GM19240 (cell line): ENCODE measurements around a stretch of chr21.

- RRBS = no CpG with 5 or more reads among the region's 95 CpGs
Measured at GRCh38 chr21:5154378-5155218, 5366.8 kb upstream of the TPTE start.

DNA sequence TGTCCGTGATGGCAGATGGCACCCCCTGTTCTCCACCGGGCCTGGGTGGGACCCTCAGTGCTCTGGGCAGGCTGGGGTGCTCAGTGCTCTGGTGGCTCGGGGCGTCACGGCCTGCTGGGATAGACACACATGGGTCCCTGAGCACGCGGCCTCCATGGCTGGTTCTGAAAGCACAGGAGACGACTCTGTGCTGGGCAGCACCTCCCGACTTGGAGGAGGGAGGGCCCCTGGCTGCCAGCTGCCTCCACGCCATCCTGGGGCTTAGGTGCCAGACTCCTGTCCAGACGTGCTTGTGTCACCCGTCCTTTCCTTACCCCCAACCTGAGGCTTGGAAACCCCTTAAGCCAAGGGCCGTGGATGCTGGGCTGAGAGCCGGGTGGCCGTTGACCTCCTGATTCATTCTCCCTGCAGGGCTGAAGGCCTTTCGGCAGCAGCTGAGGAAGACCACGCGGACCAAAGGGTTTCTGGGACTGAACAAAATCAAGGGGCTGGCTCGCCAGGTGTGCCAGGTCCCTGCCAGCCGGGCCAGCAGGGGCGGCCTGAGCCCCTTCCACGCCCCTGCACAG is 4401.2 kb upstream of the TPTE start:
- RRBS = no CpG with 5 or more reads among the region's 22 CpGs

- RRBS = no CpG with 5 or more reads among the region's 86 CpGs
Measured at GRCh38 chr21:8254837-8255784, 2266.3 kb upstream of the TPTE start.

GRCh38 chr21:8651671-8652029 is 1869.7 kb upstream of the TPTE start:
- RRBS = no CpG with 5 or more reads among the region's 50 CpGs

- RRBS = no CpG with 5 or more reads among the region's 7 CpGs
Measured at GRCh38 chr21:8849830-8850330, 1671.5 kb upstream of the TPTE start.

DNA sequence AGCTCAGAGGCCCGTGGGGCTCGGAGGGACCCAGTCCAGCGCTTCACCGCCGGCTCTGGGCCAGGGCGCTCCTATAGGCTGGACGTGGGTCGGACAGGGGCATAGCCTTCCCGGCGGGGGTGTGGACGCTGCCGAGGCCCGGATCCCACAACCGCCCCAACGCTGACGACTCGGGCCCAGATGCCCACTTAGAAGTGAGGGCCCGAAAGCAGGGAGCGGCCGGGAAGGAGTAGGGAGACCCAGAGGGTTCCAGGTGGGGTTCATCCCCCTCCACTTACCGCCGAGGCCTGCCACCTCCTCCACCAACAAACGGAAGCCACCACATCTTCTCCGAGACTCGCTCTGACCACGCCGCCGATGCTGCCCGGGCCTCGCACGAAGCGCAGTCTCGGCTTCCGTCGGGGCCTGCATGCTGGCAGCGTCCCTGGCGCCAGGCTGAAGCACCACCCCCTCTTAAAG is 179.0 kb upstream of the TPTE start:
- RRBS = no CpG with 5 or more reads among the region's 37 CpGs

DNA sequence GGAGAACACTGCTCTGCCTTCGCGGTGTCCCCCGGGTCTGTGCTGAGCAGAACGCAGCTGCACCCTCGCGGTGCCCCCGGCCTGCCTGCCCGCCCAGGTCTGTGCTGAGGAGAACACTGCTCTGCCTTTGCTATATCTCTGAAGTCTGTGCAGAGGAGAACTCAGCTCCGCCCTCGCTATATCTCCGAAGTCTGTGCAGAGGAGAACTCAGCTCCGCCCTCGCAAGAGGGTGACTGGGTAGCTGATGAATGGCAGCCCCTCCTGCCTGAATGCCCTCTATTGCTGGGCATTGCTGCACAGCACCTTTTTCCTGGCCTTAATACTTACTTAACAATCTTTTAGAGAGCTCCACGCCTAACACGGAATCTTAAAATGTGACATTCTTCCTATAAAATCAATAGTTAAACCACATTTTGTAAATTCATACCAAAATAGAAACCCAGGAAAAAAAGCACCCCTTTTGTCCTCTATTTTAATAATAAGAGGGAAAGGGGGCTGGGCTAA is 249.3 kb upstream of the POTED start:
- RRBS = no CpG with 5 or more reads among the region's 15 CpGs

- RRBS = no CpG with 5 or more reads among the region's 5 CpGs
Measured at GRCh38 chr21:14121706-14122098, 89.1 kb downstream of the LIPI start.

DNA sequence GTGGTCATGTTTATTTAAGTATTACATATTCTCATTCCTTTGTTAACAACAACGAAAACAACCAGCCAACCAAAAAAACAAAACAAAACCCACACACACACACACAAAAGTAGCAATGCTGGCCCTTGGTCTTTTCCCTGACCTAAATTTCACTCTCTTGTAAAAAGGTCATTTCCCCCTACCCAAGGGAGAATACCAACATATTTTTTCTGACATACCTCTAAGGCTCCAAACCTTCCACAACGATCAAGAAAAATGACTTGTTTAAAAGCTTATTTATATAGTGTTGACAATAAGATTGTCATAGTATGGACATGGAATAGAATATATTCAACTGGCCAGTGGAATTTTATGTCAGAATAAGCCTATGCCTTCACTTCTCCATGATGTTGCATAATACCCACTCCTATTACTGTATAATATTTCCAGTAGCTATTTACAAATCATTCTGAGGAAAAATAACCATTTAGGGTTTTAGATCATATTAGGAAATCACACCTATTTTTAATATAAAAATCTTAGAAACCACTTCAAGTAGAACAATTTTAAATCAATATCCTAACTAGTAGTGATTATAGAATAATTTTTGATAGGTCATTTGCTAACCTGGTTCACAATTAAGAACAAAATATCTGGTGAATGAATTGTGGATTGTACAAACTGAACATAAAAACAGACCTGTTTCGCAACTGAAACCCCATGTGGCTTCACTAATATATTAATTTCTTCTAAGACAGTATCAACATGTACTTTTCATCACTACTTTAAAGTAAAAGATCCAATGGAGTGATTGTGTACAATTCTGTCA is 102.3 kb downstream of the NRIP1 start:
- RRBS = no CpG with 5 or more reads among the region's 3 CpGs

DNA sequence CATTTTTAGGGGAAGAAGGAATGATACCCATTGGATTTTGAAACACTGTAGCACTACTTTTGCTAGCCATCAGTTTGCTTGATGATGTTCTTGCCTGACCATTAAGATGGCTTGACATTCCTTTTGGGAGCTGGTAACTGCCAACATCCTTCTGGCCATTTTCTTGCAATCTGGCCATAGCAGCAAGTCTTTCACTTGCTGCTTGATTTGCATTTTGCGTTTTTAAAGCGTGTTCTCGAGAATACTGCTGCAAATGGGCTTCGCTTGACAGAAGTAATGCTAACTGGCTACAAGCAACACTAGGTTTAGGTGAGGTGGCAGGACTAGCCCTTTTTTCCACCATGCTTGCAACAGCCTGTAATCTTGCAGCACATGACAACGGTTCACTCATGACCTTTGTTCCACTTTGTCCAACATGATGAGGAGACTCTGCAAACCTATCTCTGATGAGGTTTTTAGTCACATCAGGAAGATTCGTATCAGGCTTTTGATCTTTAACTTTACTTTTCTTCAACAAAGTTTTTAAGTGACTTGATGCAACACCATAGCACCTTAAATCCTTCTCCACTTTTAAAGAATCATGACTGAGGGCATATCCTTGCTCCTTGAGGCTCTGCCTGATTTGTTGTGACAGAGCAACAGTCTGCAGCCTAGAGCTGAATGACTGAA is 97.6 kb downstream of the NRIP1 start:
- RRBS = no CpG with 5 or more reads among the region's 6 CpGs

DNA sequence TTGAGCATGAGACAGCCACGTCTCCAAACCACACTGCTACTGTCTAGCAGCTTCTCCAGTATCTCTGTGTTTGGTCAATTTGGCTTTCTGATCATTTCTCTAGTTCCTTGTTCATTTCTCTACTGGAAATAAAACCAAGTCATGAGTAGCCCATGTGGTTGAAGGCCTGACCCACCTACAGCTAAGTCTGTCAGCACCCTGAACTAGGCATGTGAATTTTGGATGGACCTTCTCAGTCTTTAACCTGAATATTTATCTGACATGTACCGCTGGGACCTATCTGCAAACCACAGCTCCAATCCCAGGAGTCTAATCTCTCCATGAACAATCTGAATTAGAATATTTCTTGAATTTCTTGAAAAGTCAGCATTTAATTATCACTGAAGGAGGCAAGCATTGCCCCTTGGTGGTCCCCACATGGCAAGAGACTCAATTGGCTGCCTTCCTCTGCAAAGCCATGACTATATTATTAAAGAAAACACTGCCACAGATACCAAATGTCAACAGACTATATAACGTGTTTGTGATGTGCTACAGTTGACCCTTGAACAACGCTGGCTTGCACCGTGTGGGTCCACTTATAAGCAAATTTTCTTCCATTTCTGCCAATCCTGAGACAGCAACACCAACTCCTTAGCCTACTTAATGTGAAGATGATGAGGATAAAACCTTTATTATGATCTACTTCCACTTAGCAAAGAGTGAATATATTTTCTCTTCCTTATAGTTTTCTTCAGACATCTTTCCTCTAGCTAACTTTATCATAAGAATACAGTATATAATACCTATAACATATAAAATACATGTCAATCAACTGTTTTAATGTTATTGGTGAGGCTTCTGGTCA is 66.6 kb downstream of the NRIP1 start:
- RRBS = no CpG with 5 or more reads among the region's 5 CpGs

- RRBS = no CpG with 5 or more reads among the region's 5 CpGs
Measured at GRCh38 chr21:15134752-15135279, 70.0 kb upstream of the NRIP1 start.

DNA sequence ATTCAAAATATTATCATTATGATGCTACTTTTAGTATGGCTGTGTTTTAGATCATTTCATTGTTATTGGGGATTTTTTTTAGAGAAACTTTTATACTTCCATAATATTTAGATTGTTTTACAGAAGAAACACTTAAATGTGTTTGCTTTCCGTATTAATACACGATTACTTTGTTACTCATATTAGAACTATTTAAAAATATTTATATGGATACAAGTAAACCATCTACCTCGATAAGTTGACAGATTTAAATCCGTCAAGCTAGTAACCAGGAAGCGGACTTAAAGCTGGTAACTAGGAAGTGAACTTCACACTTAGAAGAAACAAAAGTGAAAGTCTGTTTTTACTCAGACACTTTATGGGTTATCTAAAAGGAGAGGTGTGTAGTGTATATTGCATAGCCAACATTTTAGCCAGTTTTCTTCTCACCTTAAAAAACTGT is 2.4 kb downstream of the USP25 start:
- RRBS = no CpG with 5 or more reads among the region's 5 CpGs

GRCh38 chr21:15805440-15806075 is 75.8 kb downstream of the USP25 start:
- RRBS = no CpG with 5 or more reads among the region's 4 CpGs

GRCh38 chr21:15826839-15827338 is 97.1 kb downstream of the USP25 start:
- RRBS = no CpG with 5 or more reads among the region's 7 CpGs

DNA sequence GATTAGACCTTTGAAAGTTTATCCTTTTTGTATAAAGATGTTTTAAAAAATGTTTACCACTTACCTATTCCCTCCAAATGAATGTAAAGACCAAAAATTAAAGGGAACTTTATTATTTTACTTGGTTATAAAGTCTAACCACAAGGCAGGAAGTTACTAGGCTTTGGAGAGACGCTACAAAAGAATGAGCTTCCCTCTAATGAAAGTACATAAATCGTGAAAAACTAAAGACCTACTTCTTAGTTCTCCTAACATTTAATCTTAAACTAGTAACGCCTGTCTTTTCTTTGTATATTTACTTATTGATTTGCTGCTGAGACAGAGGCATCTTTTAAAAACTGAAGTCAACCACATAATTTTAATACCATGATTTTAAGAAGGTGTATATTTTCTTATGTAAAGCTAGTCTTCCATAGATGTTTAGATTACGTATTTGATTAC is 466.7 kb downstream of the USP25 start:
- RRBS = no CpG with 5 or more reads among the region's 4 CpGs

- RRBS = no CpG with 5 or more reads among the region's 7 CpGs
Measured at GRCh38 chr21:16211607-16212432, 482.0 kb downstream of the USP25 start.

- RRBS = no CpG with 5 or more reads among the region's 8 CpGs
Measured at GRCh38 chr21:16419957-16420783, 690.4 kb downstream of the USP25 start.

DNA sequence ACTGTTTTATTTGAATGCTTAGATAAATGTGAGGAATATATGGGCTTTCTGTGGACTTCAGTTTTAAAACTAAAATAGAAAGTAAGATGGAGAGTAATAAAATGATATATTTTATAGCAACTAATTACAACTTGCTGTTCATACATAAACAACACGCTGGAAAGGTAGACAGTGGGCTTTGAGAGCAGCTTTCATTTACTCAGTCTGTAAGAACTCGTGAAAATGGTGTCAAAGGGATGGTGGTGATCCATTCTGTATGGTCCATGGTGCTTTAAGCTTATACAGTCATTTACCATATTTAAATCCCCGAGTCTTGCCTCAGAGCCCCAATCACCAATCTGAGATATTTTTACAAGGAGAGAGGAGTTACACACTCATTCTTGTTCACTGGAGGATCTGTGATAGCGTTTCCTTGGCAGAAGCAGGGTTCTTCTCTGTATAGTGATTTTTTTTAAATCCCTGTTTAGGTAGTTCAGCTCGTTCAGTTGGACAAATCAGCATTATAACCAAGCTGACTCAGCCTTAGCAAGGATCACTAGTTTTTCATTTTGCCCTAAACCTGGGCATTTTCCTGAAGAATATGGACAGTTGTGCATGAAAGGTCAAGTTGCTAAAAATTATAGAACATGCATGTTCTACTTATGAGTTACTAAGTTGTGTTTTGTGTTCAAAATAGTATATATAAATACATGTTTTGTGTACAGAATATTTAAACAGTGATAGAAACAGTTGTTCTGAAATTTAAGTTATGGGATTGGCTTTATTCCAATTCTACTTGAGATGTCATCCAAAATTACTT is 694.6 kb downstream of the USP25 start:
- RRBS = no CpG with 5 or more reads among the region's 5 CpGs

DNA sequence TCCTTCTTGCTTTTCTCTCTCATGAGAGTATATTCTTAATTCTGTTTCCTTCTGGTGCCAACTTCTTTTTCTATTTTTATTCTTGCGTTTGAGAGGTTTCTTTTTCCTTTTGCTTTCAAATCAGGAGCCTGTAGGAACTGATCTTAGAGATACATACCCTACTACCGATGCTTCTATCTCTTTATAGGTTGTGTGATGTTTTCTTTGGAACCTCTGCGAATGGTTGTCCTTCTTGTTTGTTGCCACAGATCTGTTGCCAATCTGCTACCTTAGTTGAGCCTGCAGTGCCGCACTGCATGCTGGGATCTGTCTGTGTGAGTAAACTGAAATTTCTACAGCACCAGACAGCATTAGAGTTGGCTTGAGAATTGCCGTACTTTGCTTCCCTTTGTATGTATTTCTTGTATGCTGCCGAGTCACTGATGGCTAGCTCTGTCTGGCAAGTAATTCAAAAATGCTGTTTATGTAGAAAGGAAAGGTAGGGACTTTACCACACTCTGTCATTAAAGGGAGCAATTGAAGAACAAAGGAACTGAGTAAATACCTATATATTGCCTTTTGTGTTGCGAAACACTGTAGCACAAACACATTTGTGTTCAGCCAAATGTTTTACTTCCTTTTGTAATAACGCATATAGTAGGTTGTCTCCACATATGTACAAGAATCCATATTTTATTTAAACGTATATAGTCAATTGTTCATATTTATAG is 857.3 kb downstream of the USP25 start:
- RRBS = no CpG with 5 or more reads among the region's 9 CpGs